Trachea (tissue), 1 donor: Measurements from ENCODE around the gene PER1.

DNA sequence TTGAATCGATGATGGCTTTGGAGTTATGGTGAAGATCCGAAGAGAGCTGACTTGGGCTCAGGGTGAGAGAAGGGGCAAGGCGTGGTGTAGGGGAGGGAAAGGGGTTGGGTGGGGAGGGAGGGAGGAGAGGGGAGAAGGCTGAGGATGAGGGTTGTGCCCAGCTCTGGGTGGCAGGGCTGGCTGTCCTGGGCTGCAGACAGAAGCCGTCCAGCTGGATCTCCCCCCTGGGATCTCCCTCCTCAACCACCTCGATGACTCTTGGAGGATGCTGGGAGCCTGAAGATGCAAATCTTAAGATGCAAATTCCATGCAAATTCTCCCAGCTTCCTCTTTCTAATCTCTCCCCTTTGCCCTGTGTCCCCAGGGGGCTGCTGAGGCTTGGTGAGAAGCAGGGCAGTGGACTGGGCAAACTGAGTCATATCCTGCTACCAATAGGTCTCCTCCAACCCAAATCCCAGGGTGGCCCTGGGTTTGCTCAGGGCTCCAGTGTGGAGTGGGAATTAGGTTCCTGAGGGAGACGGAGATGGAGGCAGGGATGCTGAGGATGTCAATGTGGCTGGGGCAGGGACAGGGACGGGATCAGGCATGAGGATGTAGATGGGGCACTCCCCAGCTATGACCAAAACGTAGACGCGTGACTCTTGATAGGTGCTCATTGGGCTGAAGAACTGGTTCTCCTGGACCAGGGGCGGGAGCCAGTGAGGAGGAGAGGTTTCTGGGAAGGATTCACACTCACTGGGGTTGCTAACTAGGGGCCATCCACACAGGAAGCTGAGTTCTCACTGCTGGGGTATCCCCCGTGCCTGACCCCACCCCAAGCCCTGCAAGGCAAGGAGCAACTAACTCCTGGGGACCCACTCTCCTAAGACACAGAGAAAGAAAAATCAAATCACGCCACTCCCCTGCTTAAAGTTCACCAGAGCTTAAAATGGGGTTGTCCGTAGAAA, 3.6 kb upstream of the ALOX12B start:
- PRO-cap: no peak

GRCh38 chr17:8150533-8150814, 1.7 kb downstream of the PER1 start:
- PRO-cap: no peak

- PRO-cap: bidirectional peak, plus-strand start at chr17:8152567, minus-strand start at chr17:8152391
Measured at GRCh38 chr17:8152308-8153176, at the start of gene PER1. TSS of gene PER1 (minus strand) at chr17:8152404.

GRCh38 chr17:8155920-8155994, 3.6 kb upstream of the PER1 start:
- PRO-cap: unidirectional peak, minus-strand start at chr17:8155951

DNA sequence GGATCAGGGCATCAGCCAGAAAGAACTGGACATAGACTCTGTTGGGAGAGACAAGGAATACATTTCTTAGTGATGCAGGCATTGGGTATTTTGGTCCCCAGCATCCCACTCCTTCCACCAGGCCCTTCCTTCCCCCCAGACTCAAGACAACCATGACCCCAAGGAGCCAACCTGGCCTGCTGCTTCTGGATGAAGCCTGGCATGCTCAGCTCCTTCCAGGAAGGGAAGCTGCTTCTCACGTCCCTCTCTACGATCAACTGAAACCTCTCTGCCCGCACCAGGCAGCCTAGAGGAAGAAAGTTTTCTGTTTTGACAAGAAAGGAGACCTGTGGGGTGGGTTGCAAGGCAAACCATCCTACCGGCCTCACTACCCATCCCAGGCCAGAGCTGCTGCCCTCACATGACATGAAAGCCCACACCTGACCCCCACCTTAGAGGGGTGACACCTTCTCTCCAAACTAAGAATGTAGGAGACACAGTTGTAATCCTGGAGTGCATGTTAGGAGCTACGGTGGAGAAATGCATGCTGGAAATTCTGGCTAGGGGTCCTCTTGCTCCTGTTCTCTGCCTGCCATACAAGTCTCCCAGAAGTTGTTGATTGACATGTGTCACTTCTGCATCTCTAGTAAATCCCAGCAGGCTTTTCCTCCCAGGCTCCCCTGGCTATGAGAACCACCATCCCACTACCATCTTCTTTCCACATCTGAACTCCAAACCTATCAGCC, 15.5 kb downstream of the CTC1 start:
- PRO-cap: no peak

DNA sequence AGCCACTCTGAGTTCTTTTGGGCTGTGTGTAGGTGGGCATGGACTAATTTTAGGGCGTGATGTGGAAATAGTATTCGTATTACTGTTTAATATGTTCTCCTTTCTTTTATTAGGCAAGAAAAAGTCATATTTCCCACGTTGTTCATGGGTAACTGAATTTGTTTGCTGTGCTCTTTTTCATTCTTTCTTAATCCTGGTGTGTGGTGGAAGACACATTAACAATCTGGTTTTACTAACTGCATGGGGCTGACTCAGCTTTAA, 27.5 kb downstream of the NDEL1 start:
- PRO-cap: bidirectional peak, plus-strand start at position 190 of the sequence, minus-strand start outside the sequence

- PRO-cap: no peak
Measured at GRCh38 chr17:8479678-8480148, 44.0 kb downstream of the NDEL1 start.

- PRO-cap: no peak
Measured at GRCh38 chr17:8487331-8487745, 51.7 kb downstream of the NDEL1 start.

GRCh38 chr17:8488226-8488752, 52.6 kb downstream of the NDEL1 start:
- PRO-cap: no peak

DNA sequence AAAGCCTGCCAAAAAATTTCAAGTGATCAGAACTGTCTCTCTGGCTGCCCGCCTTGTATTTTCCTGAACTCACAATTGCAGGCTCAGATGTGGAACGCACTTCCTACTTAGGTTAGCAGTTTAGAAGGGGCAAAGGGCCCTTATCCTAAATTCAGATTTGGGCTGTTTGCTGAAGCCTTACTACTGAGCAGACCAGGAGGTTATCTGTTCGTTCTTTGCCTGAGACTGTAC, 24.0 kb downstream of the MYH10 start:
- PRO-cap: no peak

GRCh38 chr17:8792015-8792425, 7.1 kb downstream of the MFSD6L start:
- PRO-cap: no peak

GRCh38 chr17:9001613-9001923, 19.7 kb upstream of the NTN1 start:
- PRO-cap: no peak

DNA sequence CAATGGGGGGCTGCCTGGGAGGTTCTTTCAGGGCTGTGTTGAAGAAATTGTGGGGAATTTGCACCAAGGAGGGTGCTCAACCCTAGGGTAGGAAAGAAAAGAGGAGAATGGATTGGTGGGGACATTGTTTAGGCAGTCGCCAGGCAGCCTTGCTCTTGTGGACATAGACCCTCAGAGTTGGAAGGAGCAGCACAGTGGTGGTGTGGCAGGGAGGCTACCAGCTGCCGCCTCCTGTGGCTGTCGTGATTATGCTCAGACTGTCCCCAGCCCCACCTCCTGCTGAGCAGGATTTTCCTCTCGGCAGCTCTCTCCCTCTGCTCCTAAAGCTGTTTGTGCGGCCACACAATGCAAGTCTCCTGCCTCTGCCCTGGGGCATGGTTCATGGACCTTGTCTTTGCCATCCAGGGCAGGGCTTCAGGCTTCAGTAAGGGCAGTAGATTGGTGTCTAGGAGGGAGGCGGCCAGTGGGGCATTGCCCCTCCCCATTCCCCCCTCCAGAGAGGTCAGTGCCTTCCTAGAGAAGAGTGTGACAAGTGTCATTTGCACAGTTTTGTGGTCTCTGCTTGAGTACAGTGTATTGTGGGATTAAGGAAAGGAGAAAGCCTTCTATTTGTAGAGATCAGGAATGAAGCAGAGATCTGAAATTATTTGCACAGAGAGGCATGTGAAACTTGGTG, 175.0 kb downstream of the NTN1 start:
- PRO-cap: no peak

DNA sequence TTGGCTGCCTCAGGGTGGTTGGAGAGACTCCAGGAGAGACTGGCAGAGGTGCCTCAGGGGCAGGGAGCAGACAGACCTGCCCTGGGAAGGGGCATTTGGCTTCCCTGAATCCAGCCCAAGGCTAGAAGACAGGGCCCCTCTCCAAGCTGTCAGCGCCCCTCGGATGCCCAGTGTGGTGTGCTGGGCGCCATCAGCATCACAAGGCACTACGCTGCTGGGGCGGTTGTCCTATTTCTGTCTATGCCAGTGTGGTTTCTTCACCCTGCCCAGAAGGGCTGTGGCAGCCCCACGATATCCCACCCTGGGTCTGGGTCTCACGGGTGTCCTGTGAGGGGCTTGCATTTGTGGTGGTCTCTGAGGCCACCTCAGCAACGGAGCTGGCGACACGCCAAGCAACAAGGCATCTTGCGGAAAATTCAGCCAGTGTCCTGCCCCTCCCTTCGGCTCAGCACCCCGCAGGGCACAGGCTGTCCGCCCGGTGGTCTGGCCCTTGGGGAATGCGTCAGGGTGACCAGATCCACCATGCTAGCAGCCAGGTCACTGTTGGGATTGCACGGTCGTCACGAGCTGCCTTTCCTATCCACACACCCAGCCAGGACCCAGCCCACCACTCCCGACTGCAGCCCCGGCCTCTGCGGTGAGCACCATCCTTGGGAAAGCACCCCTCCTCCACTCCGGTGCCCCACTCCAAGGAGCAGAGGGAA, 221.0 kb downstream of the NTN1 start:
- PRO-cap: no peak

- PRO-cap: no peak
Measured at GRCh38 chr17:9273502-9273784, 252.1 kb downstream of the NTN1 start.

- PRO-cap: no peak
Measured at GRCh38 chr17:9537268-9537652, 38.4 kb downstream of the STX8 start.

DNA sequence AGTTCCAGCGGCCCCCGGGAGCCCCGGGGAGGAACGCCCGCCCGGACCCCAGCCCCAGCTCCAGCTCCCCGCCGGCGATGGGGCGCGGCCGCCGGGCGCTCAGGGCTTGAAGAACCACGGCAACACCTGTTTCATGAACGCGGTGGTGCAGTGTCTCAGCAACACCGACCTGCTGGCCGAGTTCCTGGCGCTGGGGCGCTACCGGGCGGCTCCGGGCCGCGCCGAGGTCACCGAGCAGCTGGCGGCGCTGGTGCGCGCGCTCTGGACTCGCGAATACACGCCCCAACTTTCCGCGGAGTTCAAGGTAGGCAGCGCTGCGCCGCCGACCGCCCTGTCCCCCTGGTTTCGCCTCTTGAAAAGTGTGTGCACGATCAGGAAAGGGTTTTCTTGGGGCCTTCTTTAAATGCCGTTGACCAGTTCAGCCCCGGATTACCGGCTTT, 536 bp downstream of the USP43 start:
- PRO-cap: no peak

DNA sequence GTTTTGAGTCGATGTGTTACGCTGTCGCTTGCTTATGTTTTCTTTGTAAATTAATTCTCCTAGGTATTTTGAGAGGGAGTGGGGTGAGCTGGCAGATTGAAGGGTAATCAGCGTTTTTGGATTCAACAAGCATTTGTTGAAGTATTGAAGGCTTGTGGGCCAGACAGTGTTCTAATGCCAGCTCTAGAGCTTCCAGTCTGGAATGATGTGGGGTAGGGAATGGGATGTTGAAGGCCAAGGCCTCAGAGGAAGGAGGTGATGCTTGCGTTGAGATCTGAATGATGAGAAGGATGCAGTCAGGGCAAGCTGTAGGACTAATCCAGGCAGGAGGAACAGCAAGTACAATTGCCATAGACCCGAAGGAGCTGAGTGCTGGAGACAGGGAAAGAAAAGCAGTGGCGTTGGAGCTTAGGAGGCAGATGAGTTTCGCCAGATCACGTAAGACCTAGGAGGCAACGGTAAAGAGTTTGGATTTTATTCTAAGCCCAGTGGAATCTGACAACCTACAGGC, 1.0 kb downstream of the USP43 start:
- PRO-cap: no peak

- PRO-cap: no peak
Measured at GRCh38 chr17:9726095-9726669, 65.2 kb downstream of the DHRS7C start.

DNA sequence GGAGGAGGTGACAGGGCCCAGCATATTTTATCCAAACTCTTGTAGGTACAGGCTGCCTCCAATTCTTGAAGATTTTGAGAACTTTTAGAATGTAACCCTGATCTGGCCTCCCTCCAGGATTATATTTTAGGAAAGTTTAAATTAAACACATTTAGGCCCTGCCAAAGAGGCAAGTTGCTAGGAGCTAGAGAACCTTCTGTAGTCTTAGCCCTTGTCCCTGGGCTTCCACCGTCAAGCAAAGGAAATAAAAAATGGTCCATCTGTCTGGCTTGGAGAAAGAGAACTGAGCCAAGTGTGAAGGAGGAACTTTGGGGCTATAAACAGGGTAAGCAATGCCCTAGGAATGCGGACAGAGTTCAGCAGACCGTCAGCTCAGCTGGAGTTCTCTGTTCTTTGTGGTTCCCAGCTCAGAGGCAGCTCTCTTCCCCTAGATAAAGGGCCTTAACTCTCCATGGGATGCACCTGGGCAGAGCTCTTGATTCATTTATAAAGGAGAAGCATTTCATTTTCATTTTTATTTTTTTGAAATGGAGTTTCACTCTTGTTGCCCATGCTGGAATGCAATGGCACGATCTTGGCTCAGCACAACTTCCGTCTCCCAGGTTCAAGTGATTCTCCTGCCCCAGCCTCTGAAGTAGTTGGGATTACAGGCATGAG, 29.6 kb downstream of the RCVRN start:
- PRO-cap: no peak